Bronchus (tissue), 1 donor: ENCODE measurements around a stretch of chr16.

DNA sequence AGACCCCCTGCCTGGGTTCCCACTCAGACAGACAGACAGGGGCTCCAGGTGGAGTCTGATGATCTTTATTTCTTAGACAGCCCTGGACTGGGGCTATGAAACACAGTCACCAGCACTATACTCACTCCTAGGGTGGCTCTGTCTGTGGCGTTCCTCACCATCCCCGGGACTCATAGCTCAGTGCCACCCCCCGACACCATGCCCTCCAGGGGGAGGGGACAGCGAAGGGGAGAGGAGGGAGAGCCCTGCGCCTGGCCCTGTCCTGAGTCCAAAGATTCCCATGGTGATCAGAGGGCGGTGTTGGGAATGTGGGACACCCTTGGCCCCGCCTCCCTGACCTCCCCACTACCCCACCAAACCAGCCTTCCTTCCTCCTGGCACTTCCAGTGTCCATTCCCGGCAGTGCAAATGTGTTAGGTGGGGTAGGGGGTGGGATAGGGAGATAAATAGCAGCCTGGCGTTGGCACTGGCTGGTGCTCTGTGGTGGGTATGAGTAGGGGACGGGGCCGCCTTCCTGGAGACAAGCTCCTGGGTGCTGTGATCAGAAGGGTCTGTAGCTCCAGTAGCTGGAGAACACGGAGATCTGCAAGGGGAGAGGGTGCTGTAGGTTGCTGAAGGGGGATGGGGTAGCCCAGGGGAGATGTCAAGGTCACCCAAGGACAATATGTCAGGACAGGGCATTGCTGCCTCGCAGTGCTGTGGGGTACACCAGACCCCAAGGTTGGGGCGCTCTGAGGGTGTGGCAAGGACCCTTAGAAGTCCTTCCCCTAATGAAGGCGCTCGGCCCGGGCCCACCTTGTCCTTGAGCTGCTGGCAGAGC is 2.0 kb downstream of the SMIM22 start:
- PRO-cap, result no peak

- PRO-cap, result no peak
Observed at GRCh38 chr16:4828997-4829475, 18.1 kb downstream of the GLYR1 start.

- PRO-cap, result no peak
Observed at GRCh38 chr16:4834475-4834711, 12.7 kb downstream of the GLYR1 start.

- PRO-cap, result no peak
Observed at GRCh38 chr16:4866643-4867837, 19.8 kb downstream of the UBN1 start.

DNA sequence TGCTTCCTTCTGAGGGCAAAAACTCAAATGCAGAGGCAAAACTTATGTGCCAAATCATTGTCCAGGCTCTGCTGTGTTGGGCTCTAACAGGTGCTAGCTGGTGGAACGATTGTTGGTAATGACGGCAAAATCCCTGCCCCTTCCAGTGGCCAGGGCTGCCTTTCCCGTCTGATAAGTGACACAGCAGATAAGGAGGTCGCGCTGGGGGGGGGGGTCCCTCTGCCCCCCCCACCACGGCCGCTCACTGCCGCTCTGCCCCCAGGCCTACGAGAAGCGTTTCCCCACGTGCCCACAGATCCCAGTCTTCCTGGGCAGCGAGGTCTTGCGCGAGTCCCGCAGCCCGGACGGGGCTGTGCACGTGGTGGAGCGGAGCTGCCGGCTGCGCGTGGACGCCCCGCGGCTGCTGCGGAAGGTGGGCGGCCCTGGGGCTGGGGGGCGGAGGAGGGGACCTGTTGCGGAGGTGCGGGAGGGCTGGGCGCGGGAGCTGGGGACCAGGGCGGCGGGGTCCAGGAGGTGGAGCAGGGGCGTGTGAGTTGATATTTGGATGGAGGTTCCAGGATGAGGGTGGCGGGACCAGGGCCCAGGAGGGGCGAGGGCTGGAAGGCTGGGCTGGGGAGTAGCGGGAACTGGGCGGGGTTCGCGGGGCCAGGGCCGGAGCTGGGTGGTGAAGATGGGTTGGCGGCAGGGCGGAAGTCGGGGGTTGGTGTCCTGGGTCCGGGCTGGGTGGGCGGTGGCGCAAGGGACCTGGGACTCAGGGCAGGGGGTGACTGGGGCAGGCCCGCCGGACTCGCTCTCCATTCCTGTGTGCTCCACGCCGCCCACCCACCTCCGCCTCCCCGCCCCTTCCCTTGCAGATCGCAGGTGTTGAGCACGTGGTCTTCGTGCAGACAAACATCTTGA is 29.4 kb downstream of the SEC14L5 start:
- PRO-cap, result no peak

- PRO-cap, result no peak
Observed at GRCh38 chr16:5117407-5117891, 19.9 kb upstream of the EEF2KMT start.

- PRO-cap, result no peak
Observed at GRCh38 chr16:6483093-6483936, 464.5 kb downstream of the RBFOX1 start.

DNA sequence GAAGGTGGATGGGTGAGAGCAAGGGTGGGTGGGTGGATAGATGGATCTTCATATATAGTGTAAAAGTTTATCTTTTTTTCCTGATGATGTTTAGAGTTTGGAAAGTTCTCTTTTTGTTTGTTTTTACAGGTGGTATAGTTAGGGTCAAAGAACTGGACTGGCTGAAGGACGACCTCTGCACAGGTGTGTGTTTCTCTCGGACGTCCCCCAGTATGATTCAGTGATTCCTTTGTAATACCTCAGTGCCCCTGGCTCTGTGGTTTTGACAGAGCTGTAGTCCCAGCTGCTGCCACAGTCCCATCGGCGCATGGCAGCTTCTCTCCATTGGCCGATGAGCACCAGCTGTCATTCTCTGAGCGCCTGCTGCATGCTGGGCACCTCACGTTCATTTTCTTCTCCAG is 19.5 kb downstream of the METTL22 start:
- PRO-cap, result no peak

GRCh38 chr16:8720345-8721217 is 46.2 kb downstream of the ABAT start:
- PRO-cap, result bidirectional peak, plus-strand start at chr16:8720729, minus-strand start at chr16:8720567

DNA sequence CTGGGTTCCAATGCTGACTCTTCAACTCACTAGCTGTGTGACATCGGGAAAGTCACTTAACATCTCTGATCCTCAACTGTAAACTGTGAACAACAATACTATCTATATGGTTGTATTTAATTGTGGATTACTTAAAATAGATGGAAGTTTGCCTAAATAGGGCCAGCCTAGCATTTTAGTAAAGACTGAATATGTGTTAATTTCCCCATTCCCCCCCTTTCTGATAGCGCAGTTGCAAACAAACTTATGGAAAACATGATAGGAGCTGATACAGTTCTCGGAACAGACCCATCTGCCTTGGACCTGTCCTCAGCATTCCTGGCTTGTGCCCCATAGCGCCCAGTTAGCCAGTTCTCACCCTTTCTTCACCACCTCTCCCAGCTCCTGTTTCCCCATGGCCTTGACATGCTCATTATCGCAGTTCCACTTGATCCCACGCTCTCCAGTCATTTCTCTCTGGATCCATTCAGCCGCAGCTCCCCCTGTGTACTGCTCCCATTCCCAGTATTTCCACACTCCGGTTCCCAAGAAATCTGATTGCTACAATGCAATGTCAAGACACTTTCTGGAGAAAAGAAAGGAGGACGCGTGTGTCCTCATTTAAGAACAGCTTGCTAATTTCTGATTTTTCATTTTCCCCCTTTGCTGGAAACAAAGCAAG is 55.5 kb downstream of the TMEM186 start:
- PRO-cap, result no peak

DNA sequence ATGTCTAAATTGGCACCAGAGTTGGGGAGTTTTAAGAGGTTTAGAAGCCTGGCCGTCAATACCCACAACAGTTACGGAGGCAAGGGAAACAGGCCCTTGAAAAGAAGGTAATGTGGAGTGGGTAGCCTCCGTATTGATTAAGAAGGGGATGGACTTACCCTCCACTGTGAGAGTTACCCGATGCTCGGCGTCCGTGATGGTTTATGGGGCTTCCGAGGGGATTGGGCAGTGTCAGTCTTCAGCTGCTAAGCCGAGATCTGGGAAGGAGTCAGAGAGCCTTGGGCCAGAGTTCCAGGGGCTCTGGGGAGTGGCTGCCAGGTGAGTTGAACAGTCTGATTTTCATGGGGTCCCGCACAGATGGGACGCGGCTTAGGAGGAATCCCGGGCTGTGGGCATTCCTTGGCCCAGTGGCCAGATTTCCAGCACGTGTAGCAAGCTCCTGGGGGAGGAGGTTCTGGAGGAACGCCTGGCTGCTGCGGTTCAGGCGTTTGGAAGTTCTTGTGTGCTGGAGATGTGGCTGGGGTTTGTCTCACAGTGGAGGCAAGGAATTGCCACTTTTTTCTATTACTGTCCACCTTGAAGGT is 32.7 kb downstream of the CARHSP1 start:
- PRO-cap, result no peak

- PRO-cap, result no peak
Observed at GRCh38 chr16:8861206-8862102, 7.4 kb downstream of the CARHSP1 start.

- PRO-cap, result no peak
Observed at GRCh38 chr16:8863951-8864149, 5.0 kb downstream of the CARHSP1 start.

- PRO-cap, result no peak
Observed at GRCh38 chr16:8892974-8894318, 11.3 kb downstream of the LITAFD start.

GRCh38 chr16:8896797-8897284 is 14.7 kb downstream of the LITAFD start:
- PRO-cap, result no peak

DNA sequence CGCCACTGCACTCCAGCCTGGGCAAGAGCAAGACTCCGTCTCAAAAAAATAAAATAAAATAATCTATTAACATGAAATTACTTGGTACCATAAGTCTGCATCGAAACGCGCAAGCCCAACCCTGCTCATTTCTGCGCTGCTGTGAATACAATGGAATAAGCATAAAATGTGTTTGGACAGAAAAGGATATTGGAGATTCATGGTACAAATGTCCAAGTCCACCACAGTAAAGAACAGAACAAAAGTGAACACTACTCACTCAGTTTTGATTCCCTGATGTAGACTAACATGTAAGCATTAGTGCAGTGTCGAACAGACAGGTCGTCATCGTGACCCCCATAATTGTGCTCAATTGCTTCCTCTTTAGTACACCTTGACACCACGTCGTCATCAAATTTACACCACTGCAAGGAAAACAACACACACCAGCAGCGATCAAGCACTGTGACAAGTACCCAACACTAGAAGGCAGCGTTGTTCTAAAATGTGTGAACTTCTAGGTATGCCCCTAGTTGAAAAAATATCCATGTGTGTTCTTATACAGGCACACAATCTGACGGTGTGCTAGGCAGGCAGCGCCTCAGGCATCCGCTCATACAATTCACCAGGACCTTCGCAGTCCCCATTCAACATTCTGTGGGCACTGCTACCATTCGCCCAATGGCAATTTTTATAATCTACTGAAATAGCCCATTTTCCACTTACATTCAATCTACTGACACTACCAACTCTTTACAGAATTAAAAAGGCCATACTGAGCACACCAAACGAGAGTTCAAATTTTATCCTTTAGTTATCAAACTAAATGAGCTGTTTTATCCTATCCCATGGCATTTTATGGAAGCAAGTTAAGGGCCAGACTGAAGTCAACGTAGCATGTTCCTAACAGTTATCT is 23.0 kb downstream of the LITAFD start:
- PRO-cap, result no peak

- PRO-cap, result no peak
Observed at GRCh38 chr16:8908729-8909337, 26.7 kb downstream of the LITAFD start.

DNA sequence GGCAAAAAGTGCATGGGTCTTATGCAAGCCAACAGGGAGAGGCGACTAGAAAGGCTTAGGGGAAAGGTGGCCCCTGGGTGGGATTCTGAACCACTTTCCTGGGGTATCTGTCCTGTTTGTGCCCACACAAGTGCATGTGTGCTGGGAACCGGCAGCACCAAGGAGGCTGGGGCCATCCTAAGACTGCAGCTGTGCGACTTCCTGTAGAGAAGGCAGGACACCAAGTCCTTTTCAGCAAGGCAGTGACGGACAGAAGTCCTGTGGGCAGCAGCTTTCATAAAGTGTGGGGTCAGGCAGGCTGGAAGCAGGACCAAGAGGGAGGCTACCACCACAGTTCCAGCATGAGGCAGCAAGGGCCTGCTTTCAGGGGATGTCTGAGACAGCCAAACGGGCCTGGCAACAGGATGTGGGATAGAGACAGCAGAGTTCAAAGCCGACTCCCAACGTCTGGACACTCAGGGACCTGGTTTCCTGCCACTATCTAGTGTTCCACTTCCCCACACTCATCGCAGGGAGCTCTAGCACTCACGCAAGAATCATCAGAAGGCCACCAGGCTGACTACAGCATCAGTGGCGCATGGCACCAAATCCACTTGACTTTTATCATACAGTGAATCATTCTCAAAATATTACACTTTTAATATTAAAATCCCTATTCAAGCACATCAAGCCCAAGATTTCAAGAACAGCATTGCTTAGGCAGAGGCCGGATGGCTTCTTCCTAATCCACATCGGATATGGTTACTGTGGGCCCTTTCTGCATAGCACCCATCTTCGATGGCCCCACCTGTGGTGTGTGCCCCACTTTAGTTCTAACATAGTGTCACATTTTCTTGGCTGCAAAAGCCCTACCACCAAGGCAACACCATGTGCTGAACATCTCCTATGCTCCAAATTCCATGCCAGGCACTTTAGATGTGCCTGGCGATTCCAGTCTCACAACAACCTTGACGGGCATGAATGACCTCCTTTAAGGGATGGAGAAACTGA is 5.2 kb downstream of the USP7 start:
- PRO-cap, result no peak

DNA sequence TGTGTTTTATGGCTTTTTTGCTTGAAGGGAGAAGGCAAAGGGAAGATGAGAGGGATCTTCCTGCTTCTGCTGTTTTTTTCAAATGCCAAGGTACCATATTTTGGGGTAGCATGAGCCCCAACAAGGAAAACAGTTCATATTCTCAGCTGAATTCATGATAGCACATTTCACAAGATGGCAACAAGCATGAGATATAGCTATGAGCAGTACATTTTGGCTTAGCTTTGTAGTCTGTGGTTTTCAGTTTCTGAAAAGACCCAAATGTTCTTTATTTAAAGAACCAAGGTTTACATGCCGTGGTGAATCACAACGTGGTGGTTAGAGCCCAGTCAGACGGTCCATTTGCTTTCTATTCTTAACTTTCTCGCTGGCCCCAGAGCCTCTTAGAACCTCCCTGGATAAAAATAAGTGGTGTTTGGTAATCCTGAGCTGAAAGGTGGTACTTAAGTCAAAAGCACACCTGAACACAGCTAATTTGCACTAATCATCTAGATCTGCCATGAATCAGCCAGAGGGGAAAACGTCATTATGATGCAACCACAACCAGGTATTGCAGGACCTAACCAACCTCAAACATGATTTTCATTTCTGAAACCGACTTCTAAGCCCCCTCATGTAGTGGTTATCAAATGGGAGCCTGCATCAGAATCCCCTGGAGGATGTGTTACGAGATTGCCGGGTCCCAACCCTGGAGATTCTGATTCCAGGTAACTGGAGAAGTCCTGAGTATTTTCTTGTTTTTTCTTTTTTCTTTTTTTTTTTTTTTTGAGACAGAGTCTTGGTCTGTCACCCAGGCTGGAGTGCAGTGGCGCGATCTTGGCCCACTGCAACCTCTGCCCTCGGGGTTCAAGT is 18.5 kb upstream of the HAPSTR1 start:
- PRO-cap, result no peak

DNA sequence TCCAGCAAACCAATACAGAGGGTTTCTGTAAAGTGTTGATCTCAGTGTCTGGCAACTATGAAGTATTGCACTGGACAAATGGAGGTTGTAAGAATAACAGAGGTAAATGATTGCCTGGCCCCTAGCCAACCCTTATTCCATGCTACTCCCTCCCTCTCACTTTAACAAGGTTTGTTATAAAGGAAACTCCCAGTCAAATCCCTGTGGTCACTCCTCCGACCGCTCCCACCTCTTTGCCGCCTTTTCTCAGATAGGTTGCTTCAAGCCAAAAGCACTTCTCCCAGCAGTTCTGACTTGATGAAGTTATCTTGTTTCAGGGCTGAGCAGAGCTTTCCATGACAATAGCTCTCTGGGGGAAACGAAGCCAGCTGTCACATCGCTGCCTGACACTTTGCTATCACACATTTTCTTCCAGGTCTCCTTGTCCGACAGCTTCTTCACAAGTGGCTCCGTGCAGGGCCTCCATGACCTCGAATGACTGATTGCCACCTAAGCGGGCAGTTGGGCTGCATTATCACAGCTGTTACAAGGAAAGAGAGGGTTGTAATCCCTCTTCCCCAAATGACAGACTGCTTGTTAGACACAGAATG is 278.6 kb downstream of the HAPSTR1 start:
- PRO-cap, result no peak